Helper T cell (primary cell): ENCODE data around the gene INAVA.

DNA sequence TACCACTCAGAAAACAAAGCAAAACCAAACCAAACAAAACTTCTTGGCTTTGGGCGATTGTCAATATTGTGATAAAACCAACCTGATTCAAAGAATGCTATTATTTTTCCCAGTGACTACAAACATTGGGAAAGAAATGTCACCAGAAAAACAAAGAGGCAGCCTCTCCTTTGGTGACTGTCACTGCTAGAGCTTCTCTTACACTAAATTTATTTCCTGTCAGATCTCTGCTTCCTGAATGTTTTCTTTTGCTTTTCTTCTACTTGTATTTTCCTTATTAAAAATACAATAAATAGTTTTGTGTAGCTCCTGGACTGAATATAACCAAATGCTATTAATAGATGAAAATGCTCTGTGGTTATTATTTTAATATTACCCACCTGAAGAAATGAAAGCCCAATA, 5.7 kb downstream of the ATP6V1G3 start:
- PRO-cap, 2 experiments = peak in 1 of 2 experiments; most common minus-strand start position 205 of the sequence (in 1)

DNA sequence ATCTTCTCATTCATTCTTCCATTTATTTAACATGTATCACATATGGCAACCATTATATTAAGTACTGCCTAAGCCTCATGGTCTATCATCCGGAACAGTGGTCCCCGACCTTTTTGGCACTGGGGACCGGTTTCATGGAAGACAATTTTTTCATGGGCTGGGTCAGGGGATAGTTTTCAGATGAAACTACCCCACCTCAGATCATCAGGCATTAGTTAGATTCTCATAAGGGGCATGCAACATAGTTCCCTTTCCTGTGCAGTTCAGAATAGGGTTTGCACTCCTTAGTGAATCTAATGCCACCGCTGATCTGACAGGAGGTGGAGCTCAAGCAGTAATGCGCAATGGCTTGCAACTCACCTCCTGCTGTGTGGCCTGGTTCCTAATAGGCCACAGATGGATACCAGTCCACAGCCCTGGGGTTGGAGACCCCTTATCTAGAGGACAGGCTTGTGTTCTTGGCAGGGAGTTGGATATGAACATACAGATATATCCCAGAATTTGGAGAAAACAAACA, 5.3 kb upstream of the PTPRC start:
- PRO-cap, 2 experiments = no peak in any of the 2 experiments

- PRO-cap, 2 experiments = no peak in any of the 2 experiments
Measured at GRCh38 chr1:198711669-198712130, 72.9 kb downstream of the PTPRC start.

DNA sequence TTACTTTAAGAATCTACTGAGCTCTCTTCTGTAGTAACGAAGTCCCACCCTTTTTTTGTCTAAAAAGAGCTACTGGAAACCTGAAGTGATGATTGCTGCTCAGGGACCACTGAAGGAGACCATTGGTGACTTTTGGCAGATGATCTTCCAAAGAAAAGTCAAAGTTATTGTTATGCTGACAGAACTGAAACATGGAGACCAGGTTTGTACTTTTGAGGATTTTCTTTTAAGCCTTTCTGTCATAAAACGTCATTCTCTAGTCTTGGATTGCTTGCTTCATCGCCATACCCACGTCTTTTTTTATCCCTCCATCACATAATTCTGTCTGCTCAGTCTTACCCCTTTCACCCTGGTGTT, 111.6 kb downstream of the PTPRC start:
- PRO-cap, 2 experiments = no peak in any of the 2 experiments

DNA sequence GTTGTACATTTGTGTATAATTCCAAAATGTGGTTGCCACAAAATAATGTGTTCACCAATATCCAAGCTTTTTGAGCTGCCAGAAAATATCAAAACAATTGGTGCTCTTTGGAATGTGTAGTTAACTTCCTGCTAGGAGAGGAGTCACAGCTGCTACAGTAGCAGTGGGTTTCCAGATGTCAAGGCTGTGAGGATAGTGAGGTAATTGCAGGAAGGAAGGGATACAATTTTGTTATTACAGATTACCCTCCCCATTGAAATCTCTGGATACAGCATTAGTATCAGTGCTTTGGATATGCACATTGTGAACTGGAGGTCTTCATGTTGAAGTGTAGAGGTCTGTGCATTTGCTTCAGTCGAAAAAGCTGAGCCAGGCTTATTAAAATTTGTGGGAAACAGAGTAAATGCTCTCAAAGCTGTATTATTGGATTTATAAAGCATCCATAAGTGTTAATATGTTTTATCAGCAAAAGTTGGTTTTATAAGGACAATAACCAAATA, 253.3 kb downstream of the PTPRC start:
- PRO-cap, 2 experiments = no peak in any of the 2 experiments

DNA sequence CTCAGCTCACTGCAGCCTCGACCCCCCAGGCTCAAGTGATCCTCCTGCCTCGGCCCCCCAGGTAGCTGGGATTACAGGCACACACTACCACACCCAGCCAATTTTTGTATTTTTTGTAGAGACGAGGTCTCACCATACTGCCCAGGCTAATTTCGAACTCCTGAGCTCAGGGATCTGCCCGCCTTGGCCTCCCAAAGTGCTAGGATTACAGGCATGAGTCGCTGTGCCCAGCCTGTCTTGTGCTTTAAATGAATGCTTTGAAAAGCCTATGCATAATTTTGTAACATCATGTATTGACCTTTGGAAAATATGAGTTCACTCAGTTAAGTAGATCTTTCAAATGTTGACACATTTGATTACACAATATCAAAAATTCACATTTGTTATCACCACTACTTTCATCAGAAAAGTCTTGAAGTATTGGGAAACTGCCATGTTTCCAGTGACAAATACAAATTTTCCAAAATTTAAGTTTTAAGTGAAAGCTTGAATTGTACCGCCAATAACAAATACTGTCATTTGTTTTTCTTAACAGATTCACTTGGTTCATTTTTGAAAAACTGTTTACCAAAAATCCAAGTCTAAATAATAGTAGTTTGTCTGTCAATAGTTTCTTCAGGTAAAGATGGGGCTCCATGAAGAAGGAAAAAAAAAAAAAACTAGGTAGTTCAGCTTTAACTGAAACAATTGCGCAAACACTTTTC, 233.4 kb upstream of the NR5A2 start:
- PRO-cap, 2 experiments = no peak in any of the 2 experiments

GRCh38 chr1:199865549-199866488, 161.7 kb upstream of the NR5A2 start:
- PRO-cap, 2 experiments = no peak in any of the 2 experiments

- PRO-cap, 2 experiments = no peak in any of the 2 experiments
Measured at GRCh38 chr1:200022456-200022965, 5.0 kb upstream of the NR5A2 start.

DNA sequence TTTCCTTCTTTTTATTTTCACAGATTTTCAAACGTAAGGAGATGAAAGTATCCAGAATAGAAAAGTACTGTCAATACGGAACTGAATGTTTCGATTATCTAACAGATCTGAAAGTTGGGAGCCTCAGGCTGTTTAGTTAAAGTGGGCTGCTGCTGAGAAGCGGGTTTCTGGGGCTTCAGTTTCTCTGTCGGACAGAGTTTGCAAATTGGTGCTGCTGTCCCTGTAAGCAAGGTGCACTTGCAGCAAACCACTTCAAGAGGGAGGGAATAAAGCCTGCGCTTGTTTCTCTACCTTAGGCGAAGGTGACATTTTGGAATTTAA, 15.6 kb downstream of the NR5A2 start:
- PRO-cap, 2 experiments = no peak in any of the 2 experiments

GRCh38 chr1:200154048-200154617, 126.6 kb downstream of the NR5A2 start:
- PRO-cap, 2 experiments = peak in 2 of 2 experiments; most common plus-strand start chr1:200154335 (in 2); most common minus-strand start chr1:200154322 (in 2)

DNA sequence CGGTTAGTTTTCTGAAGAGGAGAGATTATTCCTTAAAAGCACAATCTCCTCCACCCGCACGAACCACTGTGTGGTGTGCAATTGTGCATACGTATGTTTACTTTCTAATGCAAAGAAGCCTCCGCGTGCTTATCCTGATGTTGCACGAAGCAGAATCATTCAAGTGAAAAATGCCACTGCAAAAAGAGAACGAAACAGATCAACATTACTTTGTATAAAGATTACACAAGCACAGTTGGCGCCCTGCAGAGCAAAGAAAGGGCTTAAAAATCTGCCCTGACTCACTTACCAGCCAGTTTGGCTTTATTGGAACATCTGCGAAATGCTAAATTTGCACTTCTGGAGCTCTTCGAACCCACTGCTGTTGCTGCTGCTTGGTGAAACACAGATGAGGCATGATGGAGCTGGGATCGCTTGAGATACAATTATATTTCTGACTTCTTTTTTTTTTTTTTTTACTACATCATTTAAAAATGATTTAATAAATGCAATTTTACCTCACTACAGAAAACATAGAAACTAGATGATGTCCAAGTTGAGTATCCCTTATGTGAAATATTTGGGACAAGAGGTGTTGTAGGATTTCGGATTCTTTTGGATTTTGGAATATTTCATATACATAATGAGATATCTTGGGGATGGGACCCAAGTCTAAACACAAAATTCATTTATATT, 166.6 kb downstream of the ZNF281 start:
- PRO-cap, 2 experiments = no peak in any of the 2 experiments

DNA sequence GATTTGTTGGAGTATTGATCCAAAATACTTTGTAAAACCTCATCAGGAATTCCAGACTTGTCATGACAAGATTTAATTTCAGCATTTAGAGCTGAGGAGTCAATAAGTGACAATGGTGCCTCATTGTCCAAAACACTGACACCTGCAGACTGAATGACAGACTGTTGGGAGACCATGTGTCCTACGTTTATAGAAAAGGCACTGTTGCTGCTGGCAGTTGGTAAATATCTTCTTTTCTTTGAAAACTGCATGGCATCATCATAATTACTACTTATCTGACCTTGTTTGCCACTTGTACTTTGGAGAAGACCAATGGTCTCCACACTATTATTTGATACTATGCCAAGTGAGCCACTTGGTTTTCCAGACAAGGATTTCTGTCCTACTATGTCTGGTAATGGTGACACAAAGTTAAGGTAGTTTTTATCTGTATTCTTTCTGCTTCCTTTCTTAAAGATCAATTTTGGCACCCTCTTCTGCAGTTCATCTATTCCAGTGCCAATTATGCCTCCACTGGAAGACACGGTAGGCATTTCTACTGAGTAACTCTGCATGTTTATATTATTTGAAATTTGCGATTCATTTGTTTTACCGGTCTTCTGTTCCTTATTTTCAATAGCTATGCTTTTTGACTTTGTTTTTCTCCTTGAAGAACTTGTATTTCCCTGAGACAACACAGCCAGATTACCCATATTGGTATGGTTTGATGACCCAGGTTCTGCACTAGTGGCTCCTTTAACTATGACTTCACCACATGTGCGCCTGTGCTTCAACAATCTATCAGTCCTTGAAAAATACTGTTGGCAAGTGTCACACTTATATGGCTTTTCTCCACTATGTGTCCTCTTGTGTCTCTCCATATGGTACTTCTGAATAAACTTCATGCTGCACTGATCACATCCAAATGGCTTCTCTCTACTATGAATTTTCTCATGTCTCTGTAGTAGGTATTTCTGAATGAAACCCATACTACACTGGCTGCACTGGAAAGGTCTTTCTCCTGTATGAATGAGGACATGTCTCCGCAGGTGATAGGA, 1.7 kb downstream of the ZNF281 start:
- PRO-cap, 2 experiments = no peak in any of the 2 experiments

- PRO-cap, 2 experiments = no peak in any of the 2 experiments
Measured at GRCh38 chr1:200413641-200414121, 3.8 kb upstream of the ZNF281 start.

GRCh38 chr1:200628168-200628901, 7.8 kb upstream of the KIF14 start:
- PRO-cap, 2 experiments = peak in 2 of 2 experiments; most common plus-strand start chr1:200628498 (in 1); most common minus-strand start chr1:200628342 (in 2)

- PRO-cap, 2 experiments = no peak in any of the 2 experiments
Measured at GRCh38 chr1:200674705-200675276, 5.1 kb upstream of the DDX59 start.

GRCh38 chr1:200849696-200850345, 23.0 kb upstream of the GPR25 start:
- PRO-cap, 2 experiments = no peak in any of the 2 experiments

DNA sequence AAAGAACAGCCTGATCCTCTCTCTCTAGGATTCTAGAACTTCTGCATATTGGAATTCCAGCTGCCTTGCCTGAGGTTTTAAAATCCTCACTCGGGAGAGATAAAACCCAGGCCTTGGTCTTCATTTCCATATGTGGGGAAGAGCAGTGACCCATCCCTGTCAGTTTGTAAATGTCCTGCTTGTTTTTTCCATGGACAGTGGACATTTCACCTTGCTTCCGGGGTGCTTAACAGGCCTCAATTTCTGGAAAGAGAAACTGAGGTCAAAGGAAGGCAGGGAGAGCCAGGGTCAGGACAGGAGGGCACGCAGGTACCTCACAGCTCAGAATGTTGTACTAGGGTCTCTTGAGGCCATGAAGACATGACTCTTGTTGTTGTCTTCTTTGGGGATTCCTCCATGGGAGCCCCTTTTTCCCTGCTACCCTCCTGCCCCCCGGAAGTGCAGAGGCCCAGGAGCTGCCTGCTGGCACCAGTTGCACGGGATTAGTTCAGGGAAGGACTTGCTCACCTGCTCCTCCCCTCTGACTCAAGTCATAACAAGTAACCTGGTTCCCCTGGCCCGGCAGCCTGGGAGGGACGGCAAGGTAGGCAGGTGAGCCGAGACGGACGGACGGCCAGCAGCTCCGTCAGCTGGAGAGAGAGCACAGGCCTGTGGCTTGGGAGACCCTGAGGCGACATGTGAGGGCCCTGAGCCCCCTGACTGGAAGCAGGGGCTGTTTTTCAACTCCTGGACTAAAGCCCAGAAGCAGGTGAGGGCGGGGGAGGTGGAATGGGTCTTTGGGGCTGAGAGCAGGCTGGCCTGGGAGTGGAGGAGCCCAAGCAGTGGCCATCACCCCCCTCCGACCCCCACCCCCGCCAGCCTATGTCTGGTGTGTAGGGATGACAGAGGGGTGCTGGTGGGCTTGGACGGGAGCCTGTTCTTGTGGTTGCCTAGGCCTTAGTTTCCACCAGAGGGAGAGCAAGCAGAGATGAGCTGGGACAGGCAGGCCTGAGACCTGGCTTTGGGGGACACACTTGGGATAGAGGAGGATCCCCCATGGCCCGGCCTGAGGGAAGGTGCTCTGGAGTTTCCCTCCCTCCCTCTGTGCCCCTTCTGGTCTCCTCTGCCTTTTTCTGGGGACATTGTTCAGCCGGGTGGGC, at the start of gene INAVA:
TSS of gene INAVA (plus strand) at position 561 of the 1,139 bp plus-strand sequence.
- PRO-cap, 2 experiments = no peak in any of the 2 experiments

GRCh38 chr1:201014513-201014877, 9.0 kb downstream of the KIF21B start:
- PRO-cap, 2 experiments = no peak in any of the 2 experiments

GRCh38 chr1:201019057-201019870, 4.2 kb downstream of the KIF21B start:
- PRO-cap, 2 experiments = peak in 2 of 2 experiments; most common plus-strand start chr1:201019676 (in 2); most common minus-strand start chr1:201019488 (in 1)

DNA sequence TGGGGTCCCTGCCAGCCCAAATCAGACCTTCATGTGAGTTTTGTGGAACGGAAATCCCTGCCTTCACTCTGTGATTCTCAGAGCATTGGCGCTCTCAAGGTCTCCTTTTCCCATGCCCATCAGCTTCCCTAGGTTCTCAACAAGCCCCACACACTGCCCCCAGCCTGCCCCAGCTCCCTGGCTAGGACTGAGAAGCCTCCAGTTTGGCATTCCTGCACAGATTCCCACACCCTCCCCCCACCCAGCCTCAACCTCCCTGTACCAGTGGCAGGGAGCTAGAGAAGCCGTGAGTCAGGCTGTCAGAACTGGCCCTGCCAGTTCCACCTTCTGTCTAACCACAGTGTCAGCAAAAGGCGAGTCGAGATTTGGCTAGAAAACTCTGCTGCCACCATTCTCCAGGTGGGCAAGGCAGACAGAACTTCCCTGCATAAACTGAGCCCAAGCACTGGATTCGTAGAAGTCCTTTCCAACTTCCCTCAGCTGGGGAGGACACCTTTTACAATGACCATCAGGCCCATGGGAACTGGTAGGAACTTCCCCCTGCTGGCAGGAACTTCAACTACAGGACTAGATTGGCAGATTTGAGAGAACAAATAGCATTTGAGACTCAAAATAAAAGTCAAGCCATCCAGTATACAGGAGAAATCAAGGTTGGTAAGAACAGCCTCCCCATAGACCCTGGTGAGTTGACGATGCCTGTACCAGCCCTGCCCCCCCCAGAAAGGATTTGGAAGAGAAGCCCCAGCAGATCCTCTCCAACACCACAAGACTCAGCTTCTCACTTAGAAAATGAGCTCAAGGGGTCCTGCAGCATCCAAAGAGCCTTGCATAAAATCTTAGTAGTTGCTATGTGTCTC, 31.0 kb downstream of the TNNT2 start:
- PRO-cap, 2 experiments = no peak in any of the 2 experiments